Glomerular endothelial cell (primary cell): ENCODE measurements around the gene RRAGC.

DNA sequence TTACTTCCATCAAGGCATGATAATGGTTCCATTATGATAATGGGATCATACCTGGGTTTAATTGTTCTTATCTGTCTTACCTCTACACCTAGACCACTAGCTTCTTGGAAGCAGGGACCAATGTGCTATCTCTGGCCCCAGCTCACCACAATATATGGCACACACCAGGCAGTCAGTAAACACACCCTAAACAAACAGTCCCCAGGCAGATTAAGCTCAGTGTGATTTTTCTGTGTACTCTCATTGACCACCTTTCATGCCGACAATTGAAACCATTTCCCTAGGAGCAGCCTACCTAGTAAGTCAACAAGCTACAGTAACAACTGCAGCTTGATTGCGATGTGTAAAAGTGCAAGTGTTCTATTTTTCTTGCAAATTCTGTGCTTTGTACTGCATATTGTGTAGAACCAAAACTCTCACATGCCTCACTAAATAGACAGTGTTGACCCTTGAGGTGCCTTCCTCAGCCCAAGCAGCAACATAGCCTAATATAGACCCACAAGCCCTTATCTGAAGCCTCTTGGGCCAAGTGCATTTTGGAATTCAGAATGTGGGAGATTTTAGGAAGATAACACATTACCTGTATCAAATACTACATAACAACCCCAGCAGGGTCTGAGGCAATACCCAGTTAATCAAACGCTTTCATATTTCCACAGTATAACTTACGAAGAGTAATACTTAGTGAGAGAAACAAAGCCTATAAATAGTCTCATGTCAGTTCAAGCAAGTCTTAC lies 32.0 kb downstream of the INPP5B start:
- RAMPAGE, long total RNA: no peak

DNA sequence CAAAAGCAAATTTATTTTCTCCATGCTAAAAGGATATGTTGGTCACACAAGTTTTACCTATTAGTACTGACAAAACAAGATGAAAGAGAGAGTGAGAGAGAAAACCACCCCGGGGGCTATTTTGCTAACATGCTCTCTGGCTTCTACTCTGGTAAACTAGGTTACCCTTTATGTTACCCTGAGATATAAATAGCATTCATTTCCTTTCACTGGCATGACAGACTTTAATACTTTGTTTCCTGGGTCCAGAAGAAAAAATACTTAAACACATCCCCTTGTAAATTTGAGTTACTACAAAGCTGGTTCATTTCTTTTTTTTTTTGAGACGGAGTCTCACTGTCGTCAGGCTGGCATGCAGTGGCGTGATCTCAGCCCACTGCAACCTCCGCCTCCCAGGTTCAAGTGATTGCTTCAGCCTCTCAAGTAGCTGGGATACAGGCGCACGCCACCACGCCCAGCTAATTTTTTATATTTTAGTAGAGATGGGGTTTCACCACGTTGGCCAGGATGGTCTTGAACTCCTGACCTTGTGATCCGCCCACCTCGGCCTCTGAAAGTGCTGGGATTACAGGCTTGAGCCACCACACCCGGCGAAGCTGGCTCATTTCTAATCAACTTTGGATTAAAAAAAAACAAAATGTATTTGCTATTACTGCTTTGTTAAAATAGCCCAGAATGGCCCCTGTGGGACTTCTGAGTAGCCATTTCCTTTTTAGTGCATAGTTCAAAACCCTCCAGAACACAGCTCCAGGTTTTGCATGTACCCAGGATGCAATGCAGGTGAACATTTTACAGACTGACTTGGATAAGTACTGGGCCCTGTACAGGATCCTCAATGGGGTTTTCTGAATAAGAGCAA lies 20.6 kb downstream of the INPP5B start:
- RAMPAGE, long total RNA: no peak

- RAMPAGE, long total RNA: no peak
These were observed 1.7 kb downstream of the FHL3 start for GRCh38 chr1:38003618-38003974.

GRCh38 chr1:38027437-38028305 lies 15.1 kb downstream of the UTP11 start:
- RAMPAGE, long total RNA: no peak

DNA sequence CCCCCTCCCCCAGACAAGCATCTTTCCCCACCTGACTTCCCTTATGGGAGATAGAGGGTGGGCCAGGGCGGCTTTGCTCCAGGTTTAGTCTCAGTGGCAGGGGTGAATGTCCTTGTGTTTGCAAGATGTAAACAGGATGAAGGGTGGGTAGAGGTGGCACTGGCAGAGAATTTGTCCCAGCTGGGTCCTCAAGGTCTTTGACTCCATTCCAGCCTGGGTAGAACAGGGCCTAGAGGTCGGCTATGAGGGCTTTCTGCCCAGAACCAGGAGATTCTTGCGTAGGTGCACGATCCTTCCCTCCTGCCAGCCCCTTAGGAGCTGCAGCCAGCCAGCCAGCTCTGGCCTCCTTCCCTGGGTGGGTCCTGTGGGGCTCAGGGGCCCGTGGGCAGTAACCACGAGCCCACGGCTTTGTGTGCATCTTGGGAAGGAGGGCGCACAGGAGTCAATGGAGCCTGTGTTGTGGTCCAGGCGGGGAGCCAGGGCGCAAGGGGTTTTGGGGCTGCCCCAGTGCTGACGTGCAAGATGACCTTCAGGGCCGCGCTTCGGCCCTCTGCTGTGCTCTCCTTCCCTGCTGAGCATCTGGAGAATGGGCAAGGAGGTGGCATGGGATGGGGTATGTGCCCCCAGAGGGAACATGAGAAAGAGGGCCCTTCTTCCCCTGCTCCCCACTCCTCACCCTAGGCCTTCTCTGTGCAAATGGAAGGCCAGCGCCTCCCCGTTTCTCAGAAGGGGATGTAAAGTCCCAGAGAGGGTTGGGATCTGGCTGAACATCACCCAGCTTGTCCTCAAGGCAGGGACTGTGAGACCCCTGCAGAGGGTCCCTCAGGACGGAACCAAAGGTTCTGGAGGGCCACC lies 15.8 kb downstream of the POU3F1 start:
- RAMPAGE, long total RNA: no peak

DNA sequence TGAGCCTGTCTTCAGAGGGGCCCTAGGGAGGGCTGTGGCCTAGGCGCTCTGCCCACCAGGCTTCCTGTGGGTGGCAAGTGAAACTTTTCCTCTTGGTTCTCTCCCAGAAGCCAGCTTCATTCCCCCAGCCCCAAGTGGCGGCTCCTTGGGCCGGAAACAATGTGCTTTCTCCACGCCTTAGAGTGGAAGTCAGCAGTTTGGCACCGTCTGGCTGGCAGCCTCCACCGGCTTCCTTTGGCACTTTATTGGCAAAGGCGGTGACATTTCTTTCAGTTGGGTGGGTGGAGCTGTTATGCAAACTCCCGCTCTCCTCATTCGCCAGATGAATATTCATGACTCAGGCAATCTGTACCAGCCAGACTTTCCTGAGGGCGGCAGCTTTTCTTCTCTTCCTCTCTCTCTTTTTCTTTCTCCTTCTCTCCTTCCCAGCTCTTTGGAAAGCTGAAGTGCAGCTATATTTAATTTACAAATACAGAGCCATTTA lies 67.7 kb upstream of the POU3F1 start:
- RAMPAGE, long total RNA: no peak

DNA sequence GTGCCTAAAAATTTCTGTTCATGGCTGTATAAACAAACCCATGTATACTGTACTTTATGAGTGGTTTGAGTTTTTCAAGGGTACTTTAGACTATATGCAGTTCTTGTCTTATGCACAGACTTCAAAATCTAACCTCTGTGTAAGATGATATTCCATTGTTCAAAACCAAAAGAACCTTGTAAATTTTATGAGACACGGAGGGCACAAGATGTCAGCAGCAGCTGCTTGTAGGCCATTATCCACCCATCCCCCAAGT lies 107.0 kb upstream of the POU3F1 start:
- RAMPAGE, long total RNA: no peak

DNA sequence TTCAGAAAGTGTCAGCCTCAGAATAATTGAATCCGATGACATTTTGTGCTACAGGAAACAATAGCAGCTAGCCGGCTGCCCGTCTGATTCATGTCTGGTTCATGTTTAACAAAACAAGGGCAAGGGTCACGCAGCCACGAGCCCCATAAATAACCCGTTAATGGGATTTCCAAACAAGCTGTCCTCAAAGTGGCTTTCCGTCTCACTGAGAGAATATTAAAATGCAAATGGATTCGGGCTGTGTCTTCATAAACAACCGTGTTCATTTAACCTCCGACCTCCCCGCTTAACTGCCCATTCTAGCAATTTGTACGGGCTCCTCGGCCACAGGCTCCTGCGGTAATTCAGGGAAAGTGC lies 200.3 kb upstream of the POU3F1 start:
- RAMPAGE, long total RNA: no peak

DNA sequence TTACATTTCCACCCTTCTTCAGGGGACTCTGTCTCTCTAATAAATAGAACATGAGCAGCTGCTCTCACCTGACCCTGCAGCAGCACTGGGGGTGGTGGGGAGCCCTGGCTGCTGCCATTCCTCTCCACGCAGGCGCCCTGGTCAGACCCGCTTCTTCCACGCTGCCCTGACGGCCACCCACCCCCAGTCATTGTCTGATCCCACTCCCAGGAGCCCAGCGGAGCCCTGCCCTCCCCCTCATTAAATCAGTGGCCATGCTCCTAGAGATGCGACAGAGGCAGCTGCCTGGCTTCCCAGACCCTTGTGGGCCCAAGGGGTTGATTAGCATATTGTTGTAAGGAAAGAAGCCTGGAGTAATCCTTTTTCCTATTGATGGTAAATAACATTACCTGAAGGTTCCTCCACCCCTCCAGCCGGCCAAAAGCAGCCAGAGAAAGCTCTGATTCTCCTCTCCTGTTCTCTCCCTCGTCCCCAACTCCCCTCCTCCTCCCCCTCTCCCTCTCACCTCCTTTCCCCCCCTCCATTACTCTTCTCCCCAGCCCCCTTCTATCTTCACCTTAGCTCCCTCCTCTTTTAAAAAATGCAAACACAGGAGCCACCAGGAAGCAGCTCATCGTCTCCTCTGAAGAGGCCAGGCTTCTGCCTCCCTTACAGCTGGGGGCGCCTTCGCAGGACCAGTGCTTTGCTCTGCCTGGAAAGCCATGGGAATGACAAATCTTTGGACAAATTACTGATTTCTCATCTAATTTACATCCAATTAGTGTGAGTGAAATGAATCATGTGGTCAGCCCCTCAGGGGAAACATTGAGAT lies 301.4 kb downstream of the RRAGC start:
- RAMPAGE, long total RNA: no peak

- RAMPAGE, long total RNA: no peak
These were observed 279.8 kb downstream of the RRAGC start for GRCh38 chr1:38579830-38580152.

GRCh38 chr1:38858672-38859822 lies at the start of gene RRAGC:
TSS of gene RRAGC (minus strand) at chr1:38859772.
- RAMPAGE, long total RNA: no peak

- RAMPAGE, long total RNA: no peak
These were observed 634 bp downstream of the MYCBP start for GRCh38 chr1:38872521-38872906.

DNA sequence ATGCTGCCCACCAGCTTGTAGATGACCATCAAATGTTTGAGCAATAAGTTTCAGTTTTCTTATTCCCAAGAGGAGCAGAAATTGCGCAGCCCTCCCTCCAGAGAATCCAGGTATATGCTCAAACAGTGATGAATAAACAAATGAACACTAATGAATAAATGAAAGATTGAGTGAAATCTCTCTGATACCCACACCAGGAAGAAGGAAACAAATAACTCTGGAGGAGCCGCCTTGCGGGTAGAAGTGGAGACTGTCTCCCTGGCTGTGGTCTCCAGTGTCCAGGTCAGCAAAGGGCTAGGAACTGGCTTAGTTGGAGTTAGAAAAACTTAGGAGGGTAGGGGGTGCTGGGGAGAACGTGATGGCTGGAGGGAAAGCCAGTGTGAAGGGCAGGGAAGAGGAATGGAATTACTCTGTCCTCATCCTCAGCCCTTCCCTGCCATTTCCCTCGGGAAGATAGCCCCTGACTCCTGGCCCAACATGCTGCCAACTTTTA lies 581 bp downstream of the RHBDL2 start:
- RAMPAGE, long total RNA: no peak

- RAMPAGE, long total RNA: no peak
These were observed 78.1 kb downstream of the NDUFS5 start for GRCh38 chr1:39104332-39104614.

DNA sequence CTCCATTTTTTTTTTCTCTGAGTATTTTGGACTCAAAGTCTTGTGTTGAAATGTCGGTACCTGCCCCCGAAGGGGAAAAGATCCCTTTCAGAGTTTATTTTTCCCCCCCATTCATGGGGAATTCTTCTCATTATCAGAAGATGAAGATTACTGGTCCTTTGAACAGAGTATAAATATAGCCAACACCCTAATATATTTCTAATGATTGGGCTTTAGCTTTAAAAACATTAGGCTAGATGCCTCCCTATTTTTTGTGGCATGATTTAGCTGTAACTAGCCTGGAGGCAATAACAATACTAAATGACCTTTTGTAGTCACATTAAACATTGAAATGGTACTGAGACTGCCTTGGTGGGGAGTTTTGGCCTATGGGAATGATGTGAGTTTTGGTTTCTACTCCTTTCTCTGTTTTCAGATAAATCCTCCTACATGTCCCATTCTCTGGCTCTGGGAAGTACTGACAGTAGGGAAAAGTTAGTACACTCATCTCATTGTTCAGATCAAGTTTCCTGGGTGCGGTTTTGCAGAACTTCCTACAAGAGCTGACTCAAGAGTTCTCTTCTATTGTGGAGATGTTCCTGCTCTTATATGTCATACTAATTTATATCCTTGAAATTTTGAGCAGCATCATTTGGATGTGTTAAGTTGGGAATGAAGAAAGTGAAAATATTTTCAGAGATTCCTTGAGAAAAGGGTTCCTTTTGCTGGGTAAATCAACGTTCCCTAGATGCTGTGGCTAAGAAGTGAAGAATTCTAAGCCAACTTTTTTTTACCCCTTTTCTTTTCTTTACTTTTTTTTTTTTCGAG lies 74.2 kb upstream of the MACF1 start:
- RAMPAGE, long total RNA: no peak

DNA sequence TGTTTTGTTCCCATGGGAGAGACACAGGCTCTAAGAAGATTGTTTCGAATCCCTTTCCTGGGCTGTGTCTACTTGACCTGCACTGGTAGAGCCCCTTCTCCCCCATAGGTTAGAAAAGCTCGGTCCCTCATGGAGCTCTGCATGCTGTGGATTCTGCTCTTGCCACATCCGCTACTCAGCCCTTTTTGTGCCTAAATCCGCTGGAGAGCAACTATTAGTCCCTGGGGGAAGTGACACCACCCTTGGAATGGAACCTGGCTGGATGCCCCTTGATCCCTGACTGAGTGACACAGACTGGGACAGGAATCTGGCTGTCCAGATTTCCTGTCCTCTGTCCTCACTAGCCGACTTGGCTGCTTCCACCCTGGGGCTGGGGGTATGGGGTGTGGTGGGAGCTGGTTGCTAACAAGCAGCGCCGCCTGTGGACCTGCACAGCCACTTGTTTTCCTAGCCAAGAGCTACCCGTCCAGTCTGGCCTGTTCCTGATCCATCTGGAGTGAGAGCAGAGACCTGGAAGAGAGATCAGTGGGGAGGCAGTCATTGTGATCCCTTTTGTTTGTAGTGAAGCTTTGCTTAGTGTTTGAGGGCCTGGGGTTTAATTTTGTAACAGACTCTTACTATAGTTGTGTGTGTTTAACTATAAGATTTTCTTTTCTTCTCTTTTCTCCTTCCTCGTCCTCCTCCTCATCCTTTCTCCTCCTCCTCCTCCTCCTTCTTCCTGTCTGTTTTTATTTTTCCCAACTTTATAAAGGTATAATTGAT lies 71.5 kb upstream of the MACF1 start:
- RAMPAGE, long total RNA: no peak

DNA sequence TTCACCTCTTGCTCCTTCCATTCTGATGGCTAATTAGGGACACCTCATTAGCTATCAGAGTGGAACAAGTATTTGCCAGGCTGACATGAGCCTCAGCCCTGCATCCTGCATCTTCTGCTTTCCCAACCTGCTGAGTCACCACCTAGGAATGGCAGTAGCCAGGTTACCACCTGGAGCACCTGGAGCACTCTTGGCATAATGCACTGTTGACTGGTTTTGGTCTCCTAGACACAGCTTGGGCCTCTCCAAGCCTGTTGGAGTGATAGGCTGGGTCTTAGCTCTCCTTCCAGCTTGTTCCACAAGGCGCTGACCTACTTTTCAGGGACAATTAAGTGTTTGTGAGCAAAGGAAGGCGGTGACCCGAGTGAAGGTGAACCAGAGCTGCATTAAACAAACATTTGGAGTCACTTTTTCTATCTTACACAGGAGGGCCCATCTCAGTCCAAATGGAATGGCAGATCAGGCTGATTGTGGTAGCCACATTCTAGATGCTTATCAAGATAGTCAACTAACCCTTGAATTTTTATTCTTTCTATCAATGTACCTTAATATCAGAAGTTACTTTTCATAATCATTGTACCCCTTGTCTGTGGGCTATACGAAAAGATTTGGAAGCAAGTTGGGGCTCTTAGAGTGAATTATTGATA lies 61.7 kb upstream of the MACF1 start:
- RAMPAGE, long total RNA: no peak

DNA sequence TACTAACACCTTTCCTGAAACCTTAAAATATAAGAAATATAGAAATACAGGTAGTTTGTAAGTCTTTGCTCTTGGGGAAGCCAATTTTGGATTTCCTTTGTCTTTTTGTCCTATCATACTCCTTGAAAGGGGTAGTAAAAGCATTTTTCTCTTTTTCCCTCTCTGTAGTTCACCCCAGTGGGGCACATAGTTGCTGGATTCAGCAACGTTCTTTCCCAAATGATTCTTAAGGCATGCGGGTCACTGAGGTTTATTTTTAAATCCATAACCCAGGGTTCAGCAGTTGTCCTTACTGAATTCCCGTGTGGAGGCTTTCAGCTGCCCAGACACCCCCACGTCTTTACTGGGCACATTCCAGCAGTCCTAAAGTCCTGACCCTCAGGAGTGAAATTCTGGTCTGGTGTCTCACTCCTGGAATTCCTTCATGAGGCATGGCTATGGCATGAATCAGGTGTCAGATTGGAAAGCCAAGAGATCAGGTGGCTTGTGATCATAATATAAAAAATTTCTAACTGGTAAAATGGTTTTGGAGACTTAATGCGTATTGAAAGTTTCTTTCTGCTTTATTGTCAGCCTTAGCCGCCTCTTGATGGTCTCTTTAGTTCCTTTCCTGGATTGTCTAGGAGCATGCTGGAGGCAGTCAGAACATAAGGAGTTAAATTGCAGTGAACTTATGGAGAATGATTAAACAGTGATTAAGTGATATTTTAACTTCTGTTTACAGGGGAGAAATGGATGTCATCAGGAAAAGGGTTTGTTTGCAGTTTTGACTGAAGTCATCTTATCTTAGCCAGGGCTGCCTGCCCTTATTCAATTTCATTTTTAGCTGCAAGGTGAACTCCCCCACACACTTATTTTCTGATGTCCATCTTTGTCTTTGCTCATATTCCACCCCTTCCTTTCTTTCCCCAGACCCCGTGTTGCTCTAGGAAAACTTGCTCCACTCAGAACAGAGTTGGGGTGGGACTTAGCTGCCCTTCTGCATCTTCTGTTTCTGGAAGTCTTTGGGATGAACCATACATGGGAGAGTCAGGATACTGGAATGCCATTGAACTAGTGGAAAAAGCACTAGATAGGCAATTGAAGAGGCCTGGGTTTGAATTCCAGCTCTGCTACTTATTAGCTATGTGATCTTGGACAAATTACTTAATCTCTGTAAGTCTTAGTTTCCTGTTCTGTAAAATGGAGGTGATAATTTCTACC lies 25.8 kb upstream of the MACF1 start:
- RAMPAGE, long total RNA: no peak

GRCh38 chr1:39332668-39333447 lies 128.4 kb downstream of the MACF1 start:
- RAMPAGE, long total RNA: no peak

DNA sequence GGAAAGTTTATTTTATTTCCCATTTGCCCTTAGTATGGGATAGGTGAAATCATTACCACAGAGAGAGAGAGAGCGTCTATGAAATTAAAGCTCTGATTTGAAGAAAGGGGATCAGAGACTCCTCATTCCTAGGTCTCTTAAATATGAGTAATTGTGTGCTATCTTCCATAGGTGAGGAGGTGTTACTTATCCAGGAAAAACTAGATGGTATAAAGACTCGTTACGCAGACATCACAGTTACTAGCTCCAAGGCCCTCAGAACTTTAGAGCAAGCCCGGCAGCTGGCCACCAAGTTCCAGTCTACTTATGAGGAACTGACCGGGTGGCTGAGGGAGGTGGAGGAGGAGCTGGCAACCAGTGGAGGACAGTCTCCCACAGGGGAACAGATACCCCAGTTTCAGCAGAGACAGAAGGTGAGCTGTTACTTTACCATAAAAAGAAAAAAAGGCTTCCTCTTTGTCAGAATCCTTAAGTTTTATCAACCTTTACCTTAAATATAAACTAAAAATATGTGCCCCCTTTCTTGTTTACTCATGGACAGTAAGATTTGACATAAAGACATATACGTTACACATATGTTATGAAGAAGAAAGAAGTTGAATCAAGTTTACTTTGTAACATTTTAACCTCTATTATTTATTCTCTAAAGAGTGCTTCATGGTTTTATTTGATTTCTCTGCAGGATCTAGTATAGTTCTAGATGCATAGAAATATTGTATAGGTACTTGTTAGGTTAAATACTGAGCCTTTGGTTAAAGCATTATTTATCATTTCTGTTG lies 61.6 kb upstream of the BMP8A start:
- RAMPAGE, long total RNA: no peak